Thoracic aorta endothelial cell (primary cell): Measurements from ENCODE around the gene NPAS2.

DNA sequence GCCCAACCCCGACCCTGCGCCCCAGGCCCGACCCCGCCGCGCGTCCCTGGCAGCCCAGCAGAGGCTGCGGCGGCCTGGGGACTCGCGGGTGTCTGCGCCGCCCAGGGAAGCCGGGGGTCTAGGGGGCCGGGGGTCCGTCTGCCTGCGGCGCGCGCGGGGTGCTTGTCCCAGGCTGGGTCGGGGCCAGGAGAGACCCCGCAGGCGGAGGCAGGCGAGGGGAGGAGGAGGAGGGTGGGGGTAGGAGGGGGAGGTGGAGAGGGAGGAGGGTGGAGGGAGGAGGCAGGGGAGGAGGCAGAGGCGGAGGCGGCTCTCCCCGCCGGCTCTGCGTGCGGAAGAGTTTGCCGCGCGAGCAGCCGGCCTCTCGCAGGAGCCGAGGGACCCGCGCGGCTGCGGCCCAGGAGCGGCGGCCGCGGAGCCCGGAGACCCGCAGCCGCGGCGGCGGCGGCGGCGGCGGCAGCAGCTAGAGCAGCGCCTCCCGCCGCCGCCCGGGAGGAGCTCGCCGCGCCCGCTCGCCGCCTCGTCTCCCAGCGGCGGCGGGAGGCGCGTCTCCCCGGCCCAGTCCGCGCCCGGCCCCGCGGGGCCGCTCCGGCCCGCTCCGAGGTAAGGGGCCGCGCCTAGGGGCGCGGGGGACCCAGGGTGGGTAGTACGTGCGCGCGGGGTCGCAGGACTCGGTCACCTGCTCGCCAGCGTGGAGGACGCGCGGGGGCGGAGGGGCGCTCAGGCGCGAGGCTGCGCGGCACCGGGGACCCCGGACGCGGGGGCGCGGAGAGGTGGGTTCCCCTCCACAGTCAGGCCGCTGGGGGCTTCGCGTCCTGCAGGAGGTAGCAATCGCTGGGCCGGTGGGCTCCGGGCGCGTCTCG is at the start of gene NPAS2:
NPAS2 (plus strand) TSS at position 325 of the 860 bp plus-strand sequence.
- CAGE, long polyA plus RNA = no peak

DNA sequence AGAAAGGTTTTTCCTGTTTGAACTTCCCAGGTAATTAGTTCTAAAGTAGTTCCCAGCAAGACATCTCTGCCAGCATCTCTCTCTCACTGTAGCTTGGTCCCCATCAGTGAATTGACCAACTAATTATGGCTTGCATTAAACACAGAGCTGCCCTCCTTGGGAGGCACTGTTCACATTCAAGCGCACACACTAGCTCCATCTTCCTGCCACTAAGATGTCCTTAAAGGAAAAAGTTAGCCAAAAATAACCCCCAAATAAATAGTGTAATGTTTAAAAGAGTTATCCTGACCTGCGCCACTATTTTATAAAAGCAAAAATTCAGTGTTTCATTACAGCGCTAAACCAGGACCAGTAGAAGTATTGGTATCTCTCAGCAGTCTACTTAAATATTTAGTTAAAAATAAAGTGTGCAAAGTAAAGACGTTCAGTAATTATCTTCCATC is 1.6 kb downstream of the NPAS2 start:
- CAGE, long polyA plus RNA = no peak

- CAGE, long polyA plus RNA = no peak
Measured at GRCh38 chr2:100832764-100833284, 12.9 kb downstream of the NPAS2 start.

DNA sequence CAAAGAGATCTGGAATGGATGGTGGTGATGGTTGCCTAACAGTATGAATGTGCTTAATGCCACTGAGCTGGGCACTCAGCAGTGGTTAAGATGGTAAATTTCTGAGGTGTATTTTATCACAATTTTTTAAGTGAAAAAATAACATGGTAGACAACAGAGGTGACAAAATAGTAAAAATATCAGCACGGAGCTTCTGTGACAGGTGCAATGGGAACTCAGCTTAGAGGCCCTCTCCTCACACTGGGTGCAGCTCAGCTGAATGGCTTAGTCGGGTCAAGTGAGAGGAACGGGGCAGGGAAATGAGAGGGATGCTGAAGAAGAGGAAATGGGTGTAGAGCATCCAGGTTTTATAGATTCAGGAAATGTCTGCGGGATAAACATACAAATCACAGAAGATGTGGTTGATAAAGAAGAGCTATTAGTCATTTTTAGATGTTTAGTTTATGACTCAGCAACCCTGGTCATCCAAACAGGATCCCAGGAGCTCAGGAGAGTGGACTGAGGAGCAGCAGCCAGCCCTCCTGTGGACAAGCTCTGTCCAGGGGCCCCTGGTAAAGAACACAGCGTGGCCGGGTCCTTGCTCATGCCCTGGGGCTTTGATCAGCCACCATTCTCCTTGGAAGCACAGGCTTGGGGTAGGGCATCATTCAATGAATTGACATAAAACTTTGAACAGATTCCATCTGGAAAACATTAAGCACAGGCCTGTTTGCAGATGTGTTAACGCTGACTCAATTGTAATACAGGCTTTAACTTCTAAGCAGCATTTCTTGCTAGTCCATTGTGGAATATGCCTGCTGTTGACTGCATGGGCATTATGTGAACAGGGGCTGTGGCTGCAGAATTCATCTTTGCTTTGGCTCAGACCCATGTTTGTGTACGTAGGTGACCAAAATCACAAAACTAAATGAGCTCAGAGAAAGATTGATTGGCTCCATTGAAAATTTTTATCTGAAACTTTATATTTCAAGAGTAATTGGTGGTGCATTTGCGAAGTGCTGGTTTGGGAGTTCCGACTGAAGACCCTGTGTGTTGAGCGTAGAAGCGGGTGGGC is 83.0 kb downstream of the NPAS2 start:
- CAGE, long polyA plus RNA = no peak

DNA sequence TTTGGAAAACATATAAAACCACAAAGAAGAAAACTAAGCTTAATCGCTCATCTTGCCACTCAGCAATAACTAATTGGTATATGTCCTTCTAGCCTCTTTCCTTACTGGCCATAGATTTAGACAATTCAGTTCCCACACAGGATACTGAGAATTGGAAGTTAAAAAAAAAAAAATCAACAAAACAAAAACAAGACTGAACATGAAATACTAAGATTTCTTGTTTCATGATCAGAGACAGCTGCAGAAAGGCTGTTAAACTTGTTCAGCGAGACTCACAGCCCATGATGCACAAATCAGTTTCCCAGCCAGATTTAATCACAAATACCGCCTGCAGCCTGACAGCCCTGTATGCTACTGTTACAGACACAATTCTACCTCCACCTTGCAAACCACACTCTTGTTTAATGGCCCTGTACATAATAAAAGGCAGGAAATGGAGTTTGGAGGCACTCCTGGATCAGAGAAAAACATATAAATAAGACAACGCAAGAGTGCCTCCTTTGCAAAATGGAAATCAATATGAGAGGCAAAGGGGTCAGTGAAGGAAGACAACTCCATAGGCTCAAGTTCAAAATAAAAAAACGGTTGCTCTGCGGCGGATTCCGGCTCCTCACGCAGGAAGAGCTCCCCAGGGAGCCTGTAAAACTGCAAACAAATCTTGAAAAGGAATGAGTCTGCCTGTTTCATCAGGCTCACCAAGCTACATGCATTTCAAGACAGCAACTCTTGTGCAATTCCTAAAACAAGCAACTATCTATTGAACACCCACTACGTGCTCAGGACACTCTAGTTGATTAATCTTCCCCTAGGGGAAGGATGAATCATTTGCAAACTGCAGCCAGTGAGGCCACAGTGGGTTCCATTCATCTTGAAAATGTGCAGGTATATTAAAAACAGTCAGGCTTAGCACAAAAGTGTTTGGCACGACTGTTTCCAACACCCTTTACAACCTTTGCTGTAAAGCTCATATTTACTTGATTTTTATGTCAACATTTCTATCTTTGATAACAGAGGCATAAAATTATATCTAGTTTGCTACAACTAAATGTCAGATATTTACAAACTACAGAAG is 37.6 kb downstream of the TBC1D8 start:
- CAGE, long polyA plus RNA = no peak

DNA sequence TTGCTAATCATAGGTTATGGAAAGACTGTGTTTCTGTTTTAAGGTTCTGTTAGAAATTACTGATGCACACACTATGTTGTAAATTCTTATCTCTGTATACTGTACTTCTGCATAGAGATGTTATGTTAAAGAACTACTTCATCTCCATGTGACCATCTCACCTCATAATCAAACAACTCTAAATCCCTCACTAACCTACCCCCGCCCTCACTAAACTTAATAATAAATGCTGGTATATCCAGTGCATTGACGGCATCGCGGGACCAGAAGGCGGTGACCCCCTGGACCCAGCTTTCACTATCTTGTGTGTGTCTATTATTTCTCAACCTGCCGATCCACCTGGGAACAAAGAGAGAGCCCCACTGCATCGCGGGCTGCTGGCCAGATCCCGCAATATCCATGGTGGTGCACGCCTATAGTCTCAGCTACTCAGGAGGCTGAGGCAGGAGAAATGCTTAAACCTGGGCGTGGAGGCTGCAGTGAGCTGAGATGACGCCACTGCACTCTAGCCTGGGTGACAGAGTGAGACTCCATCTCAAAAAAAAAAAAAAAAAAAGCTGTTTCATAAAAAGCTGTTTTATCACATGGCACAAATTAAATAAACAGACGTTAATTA is 7.9 kb upstream of the CNOT11 start:
- CAGE, long polyA plus RNA = no peak

GRCh38 chr2:101273611-101274640 is 21.2 kb downstream of the CNOT11 start:
- CAGE, long polyA plus RNA = no peak

GRCh38 chr2:101474324-101474916 is 492 bp downstream of the RFX8 start:
- CAGE, long polyA plus RNA = no peak

DNA sequence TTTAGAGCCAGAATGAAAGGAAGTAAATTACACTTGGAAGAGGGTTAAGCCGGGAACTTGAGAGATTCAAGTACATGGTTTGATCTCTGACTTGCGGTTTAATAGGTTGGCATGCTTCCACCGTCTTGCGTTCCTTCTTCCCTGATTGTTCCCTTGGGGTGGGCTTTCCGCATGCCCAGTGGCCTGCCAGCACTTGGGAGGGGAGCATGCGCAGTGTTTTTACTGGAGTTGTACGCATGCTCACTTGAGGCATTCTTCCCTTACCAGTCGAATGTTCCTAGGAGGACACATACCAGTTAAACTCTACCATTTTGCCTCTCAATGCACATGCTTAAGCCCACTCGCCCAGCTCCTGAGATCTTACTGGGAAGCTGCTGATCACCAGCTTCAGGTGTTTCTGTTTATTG is 92.8 kb upstream of the RFX8 start:
- CAGE, long polyA plus RNA = no peak

DNA sequence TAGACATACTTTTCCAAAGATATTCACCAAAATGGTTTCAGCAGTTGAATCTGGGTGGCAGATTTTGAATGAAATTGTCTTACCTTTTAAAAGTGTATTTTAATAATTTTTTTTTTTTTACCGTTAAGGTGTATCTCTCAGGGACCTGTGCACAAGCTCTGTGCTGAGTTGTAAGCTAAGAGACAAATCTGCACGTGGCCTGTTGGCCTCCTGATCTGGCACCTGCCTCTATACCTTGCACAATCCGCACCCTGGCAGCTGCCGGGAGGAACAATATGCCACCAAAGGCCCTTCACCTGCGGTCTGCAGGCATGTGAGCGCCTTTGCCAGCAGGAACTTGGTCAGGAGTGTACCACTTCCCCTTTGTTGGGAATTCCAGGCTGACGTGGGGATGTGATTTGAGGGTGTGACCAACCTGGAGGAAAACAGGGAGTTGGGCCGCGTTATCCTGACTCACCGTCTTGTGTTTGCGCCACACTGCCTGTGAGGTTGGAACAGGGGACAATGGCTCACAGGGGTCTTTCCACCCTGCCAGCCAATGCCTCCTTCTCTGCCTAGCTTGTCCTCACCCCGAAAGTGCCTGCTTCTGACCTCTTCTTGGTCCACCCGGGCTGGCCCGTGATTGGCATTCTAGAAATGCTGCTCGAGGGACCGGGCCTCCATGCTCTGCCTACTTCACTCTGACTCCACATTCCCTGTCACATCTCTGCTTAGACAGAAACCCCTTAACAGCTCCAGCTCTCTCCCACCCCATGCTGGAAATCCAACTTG is 67.2 kb upstream of the MAP4K4 start:
- CAGE, long polyA plus RNA = no peak

GRCh38 chr2:101875772-101876521 is 115.8 kb upstream of the IL1R2 start:
- CAGE, long polyA plus RNA = no peak

GRCh38 chr2:101991531-101991709 is 340 bp upstream of the IL1R2 start:
- CAGE, long polyA plus RNA = no peak

- CAGE, long polyA plus RNA = no peak
Measured at GRCh38 chr2:102050989-102051453, 59.3 kb downstream of the IL1R2 start.

DNA sequence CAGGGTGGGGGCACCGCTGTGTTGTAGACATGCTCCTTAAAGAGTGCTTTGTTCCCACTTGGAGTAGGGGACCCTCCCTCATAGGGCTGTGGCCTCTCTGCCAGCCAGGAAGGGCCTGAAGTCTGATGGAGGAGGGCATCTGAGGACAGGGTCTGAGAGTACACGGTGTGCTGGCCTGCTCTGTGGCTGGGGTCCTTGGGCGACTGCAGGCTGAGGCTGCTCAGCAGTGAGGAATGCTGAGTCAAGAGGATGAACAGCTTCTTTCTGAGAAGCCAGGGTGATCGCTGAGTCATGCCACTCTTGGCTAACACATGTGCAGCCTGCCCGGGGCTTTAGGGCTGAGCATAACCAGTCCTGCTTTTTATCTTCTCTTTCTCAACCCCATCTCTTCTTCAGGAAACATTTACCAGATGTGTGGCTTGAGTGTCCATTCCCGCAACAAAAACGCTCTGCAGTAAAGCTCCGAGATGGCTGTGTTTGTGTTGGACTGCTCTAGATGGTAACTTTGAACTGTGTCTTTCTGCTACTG is 72.5 kb downstream of the IL1R2 start:
- CAGE, long polyA plus RNA = no peak

DNA sequence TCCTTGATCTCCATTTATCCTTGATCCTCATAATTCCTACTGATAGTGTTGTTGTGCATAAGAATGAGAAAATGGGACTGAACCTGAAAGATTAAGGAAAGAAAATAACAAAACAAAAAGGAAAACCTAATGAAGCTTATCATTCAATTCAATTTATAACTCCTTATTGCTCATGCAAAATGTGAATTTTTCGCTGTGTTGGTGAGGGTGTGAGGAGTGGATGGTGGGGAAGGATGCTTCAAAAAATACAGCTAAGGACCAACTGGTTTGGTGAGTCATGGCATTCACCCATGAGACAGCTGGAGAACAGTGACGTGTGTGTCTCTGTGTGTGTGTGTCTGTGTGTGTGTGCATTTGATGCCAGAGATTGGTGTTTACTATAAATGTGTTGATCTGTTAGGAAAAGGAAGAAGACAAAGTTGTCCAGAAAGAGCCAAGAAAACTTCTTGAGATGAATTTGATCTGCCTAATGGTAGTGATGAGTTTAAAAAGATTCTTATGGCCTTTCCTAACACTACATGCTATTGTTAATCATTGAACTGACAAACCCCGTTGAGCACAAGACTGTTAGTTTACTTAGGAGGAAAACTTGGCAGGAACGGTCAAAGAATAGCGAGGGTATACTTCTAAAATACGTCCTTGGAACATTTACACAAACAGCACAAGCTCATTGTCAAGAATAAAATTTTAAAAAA is 36.5 kb upstream of the IL1R1 start:
- CAGE, long polyA plus RNA = no peak

DNA sequence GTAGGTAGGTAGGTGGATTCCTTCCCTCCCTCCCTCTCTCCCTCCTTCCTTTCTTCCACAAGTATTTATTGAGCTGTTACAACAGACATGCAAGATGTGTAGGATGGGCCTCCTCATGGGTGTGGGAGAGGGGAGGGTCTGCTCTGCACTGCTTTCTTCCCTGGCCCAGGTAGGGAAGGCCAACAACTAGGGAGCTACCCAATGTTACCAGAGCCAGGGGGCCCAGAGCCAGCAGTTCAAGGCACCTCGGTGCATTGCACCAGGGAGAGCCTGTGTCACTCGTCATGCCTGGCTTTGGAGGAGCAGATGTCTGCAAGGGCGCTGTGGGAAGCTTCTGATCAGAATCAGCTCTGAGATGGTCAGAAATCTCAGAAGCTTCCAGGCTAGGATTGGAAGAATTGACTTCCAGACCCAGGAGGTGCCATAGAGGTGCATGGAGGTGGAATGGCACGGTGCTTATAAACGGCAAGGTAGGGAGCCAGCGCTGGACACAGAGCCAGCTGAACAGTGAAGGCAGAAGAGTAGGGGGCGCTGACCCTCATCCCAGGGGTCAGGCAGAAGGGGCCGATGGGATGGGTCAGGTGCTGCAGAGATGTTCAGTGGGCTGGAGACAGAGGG is 9.0 kb downstream of the IL1R1 start:
- CAGE, long polyA plus RNA = no peak

GRCh38 chr2:102245600-102246191 is 58.9 kb downstream of the IL1RL2 start:
- CAGE, long polyA plus RNA = no peak

GRCh38 chr2:102317700-102318754 is 6.7 kb downstream of the IL1RL1 start:
- CAGE, long polyA plus RNA = no peak

- CAGE, long polyA plus RNA = no peak
Measured at GRCh38 chr2:102336364-102337455, 18.9 kb upstream of the IL18R1 start.

DNA sequence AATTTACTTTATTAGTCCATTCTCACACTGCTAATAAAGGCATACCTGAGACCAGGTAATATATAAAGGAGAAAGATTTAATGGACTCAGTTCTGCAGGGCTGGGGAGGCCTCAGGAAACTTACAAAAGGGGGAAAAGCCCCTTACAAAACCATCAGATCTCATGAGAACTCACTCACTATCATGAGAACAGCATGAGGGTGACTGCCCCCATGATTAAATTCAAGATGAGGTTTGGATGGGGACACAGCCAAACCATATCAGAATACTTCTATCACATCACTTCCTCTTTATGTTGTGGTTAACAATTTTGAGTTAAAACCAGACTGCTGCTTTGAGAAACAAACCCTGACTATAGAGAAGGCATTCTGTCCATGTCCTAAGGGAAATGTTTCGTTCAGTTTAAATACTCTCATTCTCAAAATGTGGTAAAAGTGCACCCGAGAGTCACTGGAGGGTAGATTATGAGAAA is 11.0 kb downstream of the IL18R1 start:
- CAGE, long polyA plus RNA = no peak